Retinal pigment epithelial cell (primary cell): ENCODE data around the genes KRTAP15-1 and KRTAP19-3.

- RRBS, result no CpG with 5 or more reads among the region's 8 CpGs
Measured at GRCh38 chr21:27813747-27814136, 846.9 kb upstream of the ADAMTS5 start.

- RRBS, result no CpG with 5 or more reads among the region's 2 CpGs
Measured at GRCh38 chr21:28091419-28091790, 793.8 kb downstream of the N6AMT1 start.

DNA sequence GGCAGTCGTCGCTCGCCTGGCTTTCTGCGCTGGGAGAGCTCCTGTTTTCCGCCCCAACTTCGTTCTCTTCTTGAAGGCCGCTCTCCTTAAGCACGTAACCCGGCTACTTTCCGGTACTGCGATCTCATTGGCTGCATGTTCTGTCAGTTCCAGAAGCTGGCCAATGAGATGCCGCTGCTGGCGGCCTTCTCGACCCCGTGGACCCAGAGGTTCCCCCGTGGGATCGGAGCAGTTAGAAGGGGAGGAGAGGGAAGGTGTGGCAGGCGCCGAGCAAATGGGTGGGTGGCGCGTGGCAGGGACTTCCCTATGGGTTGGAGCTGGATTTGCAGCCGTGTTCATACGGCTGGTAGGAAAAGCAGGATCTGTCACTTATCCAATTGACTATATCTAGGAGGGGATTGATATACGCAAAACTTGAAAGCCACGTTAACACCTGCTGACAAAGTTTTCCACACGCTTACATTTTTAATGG is 368 bp downstream of the USP16 start:
- RRBS, result no CpG with 5 or more reads among the region's 26 CpGs

GRCh38 chr21:29076867-29078132 is 3.9 kb upstream of the CCT8 start:
- RRBS, result 16% methylated on average over 8 of the region's 55 CpGs

- RRBS, result no CpG with 5 or more reads among the region's 10 CpGs
Measured at GRCh38 chr21:29145207-29146040, 15.0 kb downstream of the MAP3K7CL start.

GRCh38 chr21:29477339-29477887 is 178.7 kb downstream of the BACH1 start:
- RRBS, result no CpG with 5 or more reads among the region's 5 CpGs

DNA sequence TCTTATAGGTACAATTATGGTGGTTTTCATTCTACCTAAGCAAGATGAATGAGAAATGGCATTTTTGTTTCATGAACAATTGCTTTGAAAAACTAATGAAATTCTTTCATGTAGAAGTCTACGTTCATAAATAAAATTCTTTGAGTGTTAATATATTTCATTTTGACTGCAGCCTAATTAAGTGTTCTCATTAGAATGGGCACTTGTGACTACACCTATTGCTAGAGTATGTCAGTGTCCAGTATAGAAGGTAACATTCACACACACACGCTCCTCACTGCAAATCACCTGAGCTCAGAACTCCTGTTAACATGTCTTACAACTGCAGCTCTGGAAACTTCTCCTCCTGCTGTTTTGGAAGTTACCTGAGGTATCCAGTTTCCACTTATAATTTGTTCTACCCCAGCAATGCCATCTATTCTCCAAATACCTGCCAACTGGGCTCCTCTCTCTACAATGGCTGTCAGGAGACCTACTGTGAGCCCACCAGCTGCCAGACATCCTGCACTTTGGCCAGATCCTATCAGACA is at the start of gene KRTAP15-1:
TSS of gene KRTAP15-1 (plus strand) at position 259 of the 530 bp plus-strand sequence.
- RRBS, result no CpG with 5 or more reads among the region's 2 CpGs

DNA sequence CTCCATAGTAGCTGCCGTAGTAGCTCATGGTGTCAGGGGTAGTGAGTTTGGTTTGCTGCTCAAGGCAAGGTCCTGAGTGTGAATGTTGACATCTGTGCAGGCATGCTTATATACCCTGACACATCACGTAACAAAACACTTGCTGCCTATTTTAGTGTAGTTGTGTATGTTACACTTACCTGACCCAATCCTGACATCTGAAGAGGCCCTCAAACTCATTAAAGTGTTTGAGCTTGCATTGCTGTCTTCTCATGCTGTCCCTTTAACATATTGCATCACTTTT is at the start of gene KRTAP19-3:
TSS of gene KRTAP19-3 (minus strand) at position 84 of the 283 bp plus-strand sequence.
- RRBS, result no CpG with 5 or more reads among the region's 2 CpGs

GRCh38 chr21:31161096-31161806 is 123.0 kb upstream of the KRTAP19-8 start:
- RRBS, result no CpG with 5 or more reads among the region's 8 CpGs

GRCh38 chr21:31172126-31172783 is 134.0 kb upstream of the KRTAP19-8 start:
- RRBS, result no CpG with 5 or more reads among the region's 8 CpGs

- RRBS, result no CpG with 5 or more reads among the region's 6 CpGs
Measured at GRCh38 chr21:31268037-31268422, 76.0 kb downstream of the TIAM1 start.

DNA sequence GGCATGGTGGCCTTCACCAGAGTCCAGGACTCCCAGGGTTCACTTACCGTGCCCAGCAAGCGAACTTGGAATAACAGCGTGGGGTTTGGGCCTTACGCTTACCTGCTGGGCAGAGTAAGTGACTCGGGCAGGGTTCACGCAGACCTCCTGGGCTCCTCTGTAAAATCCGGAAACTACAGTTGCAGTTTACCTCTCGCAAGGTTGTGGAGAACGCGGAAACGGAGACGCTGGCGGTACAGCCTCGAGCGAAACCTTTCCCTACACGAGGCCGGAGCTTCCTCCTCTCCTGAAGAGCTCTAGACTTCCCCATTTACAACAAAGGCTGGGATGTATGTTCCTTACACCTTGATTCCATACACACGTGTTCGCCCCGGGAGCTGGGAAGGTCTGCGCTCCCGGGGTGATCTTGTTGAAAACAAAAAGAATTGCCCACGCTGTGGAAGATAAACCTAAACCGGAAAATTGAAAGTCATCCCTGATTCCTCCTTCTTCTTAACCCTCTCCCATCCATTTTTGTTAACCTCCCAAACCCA is 99.6 kb upstream of the SOD1 start:
- RRBS, result 8% methylated on average over 9 of the region's 24 CpGs

- RRBS, result no CpG with 5 or more reads among the region's 12 CpGs
Measured at GRCh38 chr21:31938247-31938806, 65.5 kb downstream of the HUNK start.

DNA sequence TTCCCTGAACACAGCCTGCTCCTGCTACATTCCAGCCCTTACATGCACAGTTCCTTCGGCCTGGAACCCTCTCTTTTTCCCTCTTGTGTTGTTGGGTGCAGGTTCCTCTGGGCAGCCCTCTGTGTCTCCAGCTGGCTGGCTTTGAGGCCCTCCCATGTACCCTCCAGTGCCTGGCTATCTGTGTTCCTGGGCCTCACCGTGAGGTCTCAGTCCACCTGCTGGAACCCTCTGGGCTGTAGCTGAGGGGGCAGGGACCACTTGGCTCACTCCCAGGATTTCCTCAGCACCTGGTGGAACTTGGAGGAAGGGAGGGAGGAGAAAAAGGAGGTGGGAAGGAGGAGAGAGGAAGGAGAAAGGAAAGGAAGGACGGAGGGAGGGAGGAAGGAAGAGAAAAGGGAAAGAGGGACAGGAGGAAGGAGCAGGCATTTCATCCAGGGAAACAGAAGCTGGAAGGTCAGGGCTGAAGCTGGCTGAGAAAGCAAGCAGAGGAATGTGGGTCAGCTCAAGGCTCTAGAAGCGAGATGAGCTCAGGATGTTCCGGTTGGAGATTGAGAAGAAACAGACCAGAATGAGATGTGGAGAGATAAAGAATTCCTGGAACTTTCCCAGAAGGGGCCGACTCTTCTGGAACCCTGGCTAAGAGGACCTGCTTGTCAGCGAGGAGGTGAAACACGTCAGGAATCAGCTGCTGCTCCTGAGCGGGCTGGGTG is 75.6 kb downstream of the HUNK start:
- RRBS, result no CpG with 5 or more reads among the region's 9 CpGs

DNA sequence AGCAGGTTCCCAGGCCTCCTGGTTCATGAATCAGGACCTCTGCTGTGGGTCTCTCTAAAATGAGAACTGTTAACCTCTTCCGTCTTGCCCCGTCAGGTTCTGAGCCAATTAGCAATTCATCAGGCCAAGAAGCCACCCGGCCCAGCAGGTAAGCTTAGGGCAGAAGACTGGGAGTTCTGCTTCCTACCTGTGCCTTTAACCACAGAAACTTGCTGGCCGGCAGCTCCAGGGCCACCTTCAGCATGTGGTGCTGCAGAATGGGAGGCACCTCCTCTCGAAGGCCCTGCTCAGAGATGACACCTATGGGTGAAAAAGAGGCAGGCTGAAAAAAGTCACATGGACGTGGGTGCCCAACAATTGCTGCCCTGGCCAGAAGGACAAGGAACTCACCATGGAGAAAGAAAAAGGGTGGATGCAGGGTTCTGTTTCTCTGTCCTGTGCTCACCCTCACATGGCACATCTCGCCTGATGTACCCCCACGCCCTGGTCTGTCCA is 33.2 kb downstream of the URB1 start:
- RRBS, result 48% methylated on average over 2 of the region's 8 CpGs

- RRBS, result no CpG with 5 or more reads among the region's 5 CpGs
Measured at GRCh38 chr21:32365522-32366275, 27.1 kb downstream of the URB1 start.

DNA sequence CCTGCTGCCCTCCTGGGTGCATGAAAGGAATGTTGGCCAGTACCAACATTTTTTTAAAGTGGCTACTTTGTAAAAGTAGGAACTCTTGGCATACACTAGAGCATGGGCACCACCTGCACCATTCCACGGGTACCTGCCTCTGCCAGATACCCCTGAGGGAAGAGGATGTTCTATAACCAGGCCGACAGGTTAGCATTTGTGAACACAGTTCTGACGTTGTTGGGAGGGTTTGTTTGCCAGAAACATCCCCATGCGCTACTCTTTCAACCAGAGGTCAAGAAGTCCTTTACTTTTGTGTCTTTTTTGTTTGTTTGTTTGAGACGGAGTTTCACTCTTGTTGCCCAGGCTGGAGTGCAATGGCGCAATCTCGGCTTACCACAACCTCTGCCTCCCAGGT is 43.1 kb downstream of the EVA1C start:
- RRBS, result no CpG with 5 or more reads among the region's 7 CpGs